ENCODE data around the gene TWF2.

DNA sequence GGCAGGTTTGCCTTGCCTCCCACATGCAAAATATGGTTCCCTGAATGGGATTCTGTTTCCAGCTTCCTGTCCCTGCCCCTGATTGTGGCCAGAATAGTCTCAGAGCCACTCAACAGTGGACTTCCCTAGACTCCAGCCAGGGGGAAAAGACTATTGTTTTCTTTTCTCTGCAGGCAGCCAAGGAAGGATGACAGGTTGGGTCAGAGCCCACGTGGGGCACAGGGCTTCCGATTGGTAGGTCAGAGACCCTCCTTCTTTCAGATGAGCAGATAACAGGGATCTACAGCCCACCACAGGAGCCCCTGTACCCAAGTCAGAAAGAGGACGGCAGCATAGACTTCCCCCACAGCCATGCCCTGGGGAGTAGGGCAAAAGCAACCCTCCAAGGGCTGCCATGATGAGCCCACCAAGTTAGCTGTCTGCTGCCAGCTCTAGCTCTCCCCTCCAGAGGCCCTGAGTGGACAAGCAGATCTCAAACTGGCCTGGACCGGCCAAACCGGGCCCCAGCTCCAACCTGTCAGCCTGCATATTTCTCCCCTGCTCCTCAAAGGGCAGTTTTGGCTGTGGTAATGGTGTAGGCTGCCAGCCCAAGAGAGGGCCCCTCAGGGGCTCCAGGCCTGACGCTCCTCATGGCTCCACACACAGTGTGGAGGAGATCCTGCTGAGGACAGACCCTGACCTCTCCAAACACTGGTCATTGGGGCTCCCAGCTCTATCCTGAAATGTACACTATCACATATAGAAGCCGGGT lies 6.3 kb downstream of the TLR9 start:
- PRO-cap, 2 experiments: no peak in any of the 2 experiments

- PRO-cap, 2 experiments: no peak in any of the 2 experiments
These were observed 708 bp downstream of the TWF2 start for GRCh38 chr3:52238125-52238774.

DNA sequence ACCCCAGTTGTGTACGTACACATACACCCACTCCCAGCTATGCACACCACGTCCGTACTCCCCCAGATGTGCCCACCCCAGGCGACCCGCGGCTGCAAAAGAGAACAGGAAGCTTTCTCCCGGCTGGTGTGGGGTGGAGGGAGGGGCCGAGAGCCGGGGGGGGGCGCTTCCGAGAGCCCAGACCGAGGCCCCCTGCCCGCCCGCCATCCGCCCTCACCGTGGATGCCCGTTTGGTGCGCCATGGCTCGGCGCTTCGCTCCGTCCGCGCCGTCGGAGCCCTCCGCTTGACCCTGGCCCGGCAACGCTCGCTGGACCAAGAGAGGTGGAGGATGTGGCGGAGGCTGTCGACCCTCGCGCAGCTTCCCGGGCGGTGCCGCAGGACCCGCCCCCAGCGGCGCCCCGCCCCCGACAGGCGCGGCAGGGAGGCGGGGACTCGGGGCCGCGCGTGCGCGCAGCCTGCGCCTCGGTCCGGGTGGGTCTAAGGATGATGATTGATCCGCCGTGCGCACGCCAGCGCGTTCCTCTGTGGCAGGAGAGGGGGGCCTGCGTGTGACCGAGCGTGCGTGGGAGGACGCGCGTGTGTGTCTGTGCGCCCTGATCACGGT lies at the start of gene TWF2:
TWF2 (minus strand) TSS at position 384 of the 605 bp plus-strand sequence.
- PRO-cap, 2 experiments: peak in 2 of 2 experiments; most common plus-strand start position 461 of the sequence (in 2); most common minus-strand start position 384 of the sequence (in 2)

- PRO-cap, 2 experiments: no peak in any of the 2 experiments
These were observed 1.9 kb downstream of the GLYCTK start for GRCh38 chr3:52289245-52290171.

- PRO-cap, 2 experiments: no peak in any of the 2 experiments
These were observed 9.7 kb downstream of the BAP1 start for GRCh38 chr3:52399989-52400662.

GRCh38 chr3:52404975-52405725 lies 4.7 kb downstream of the BAP1 start:
- PRO-cap, 2 experiments: no peak in any of the 2 experiments

DNA sequence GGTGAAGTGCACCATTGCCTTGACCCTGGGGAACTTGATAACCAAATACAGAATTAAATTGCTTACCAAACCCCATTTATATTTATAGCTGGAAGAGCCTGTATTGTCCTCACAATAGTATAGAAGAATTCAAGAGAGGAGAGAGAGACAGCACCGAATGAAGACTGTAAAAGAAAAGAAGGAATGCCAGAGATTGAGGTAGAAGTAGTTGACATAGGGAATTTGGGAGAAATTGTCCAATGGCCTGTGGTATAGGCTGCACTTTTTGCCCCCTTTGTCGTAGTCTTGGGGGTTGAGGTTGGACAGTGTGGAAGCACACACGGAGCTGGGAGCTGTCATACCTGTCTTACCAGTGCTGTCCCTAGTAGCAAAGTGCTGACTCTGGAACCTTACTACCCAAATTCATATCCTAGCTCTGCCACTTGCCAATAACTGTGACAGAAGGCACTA lies 2.3 kb downstream of the PHF7 start:
- PRO-cap, 2 experiments: no peak in any of the 2 experiments

- PRO-cap, 2 experiments: peak in 2 of 2 experiments; most common minus-strand start chr3:52456545 (in 2)
These were observed 960 bp downstream of the NISCH start for GRCh38 chr3:52456055-52457072.

DNA sequence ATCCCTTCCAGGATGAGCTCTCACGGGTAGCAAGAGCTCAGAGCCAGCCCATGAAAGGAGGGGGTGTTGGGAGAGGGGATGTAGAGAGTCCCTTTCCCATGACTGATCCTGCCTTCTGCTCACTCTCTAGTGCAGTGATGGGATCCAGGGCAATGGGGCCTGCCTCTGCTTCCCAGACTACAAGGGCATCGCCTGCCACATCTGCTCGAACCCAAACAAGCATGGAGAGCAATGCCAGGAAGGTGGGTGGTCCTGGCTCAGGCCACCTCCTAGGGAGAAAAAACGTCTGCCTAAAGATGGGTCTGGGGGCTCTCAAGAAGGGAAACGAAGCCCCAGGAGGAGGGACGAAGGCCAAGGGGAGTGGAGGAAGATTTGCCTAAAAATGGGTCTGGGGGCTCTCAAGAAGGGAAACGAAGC lies 13.9 kb downstream of the STAB1 start:
- PRO-cap, 2 experiments: no peak in any of the 2 experiments

- PRO-cap, 2 experiments: no peak in any of the 2 experiments
These were observed 15.2 kb upstream of the GNL3 start for GRCh38 chr3:52670444-52671228.

GRCh38 chr3:52688745-52689183 lies 2.9 kb downstream of the GNL3 start:
- PRO-cap, 2 experiments: no peak in any of the 2 experiments

DNA sequence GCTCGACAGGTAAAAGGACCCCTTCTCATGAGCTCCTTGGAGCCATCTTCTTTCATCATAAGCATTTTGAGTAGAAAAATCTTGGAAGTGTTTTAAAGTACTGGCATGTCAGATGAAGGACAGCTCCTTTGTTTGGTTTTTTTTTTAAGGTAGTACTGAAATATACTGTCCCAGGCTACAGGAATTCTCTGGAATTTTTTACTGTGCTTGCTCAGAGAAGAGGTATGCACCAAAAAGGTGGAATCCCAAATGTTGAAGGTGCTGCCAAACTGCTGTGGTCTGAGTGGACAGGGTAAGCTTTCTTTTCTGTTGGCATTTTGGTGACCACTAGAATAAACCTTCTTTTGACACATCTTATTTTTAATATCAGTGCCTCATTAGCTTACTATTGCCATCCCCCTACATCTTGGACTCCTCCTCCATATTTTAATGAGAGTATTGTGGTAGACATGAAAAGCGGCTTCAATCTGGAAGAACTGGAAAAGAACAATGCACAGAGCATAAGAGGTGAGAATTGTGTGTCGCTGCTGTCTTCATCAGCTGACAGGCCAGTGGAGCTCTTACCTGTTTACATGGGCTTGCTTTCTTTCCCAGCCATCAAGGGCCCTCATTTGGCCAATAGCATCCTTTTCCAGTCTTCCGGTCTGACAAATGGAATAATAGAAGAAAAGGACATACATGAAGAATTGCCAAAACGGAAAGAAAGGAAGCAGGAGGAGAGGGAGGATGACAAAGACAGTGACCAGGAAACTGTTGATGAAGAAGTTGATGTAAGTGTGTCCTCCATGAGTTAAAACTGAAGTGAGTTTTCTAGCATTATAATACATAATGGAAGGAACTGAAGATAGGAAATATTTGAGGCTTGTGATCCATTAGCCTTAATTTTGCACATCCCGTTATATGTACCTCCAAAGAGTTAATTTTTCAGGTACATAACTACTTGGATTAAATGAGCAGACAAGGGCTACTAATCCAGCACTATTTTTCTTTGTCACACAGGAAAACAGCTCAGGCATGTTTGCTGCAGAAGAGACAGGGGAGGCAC lies 7.5 kb downstream of the GNL3 start:
- PRO-cap, 2 experiments: no peak in any of the 2 experiments

- PRO-cap, 2 experiments: no peak in any of the 2 experiments
These were observed 27.0 kb downstream of the NEK4 start for GRCh38 chr3:52743733-52744128.

DNA sequence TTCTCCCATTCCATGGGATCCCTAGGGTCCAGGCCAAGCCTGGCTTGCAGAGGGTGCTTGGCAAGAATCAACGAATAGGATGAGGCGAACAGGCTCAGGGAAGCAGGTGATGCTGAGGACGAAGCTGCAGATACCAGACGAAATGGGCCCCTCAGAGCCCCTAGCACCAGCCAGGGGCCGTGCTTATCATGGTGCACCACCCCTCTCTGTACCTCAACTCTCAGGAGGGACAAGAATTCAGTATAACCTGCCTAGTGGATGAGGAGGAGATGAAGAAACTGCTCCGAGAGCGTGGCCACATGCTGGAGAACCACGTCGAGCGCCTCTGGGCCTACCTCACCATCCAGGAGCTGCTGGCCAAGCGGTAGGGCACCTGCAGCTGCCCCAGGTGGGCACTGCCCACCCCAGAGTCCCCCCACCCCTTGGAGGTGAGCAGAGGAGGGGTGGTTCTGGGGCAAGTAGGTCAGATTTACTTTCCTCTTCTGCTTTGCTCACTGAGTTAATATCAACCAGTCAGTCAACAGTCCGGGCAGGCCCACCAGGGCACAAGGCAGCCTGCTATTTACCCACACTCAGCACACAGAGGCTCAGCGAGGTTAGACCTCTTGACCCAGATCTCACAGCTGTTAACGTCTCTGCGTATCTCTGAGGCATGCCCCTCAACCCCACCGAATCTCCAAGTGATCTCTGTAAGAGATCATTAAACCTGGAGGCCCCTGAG lies 8.4 kb upstream of the ITIH3 start:
- PRO-cap, 2 experiments: no peak in any of the 2 experiments

DNA sequence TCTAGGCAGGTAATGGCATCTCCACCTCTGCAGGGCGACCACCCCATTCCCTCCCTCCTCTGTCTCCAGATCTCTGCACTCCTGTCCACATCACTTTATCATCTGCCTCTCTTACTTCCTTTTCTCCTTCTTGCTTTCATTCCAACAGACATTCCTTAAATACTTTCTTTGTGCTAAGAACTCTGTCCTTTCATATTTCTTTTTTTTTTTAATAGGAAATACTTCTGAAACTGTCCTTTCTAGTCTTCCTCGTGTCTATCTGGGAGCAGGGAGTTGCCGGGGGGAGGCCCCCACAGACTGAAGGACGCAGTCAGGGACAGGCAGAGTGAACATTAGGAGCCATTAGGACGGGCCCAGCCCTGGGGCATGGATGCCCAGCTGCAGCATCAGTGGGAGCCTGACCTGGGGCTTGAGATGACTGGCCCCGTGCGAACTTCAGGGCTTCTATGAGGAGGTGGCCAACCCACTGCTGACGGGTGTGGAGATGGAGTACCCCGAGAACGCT lies 7.4 kb downstream of the ITIH3 start:
- PRO-cap, 2 experiments: no peak in any of the 2 experiments

- PRO-cap, 2 experiments: no peak in any of the 2 experiments
These were observed 13.9 kb upstream of the MUSTN1 start for GRCh38 chr3:52848511-52849268.

DNA sequence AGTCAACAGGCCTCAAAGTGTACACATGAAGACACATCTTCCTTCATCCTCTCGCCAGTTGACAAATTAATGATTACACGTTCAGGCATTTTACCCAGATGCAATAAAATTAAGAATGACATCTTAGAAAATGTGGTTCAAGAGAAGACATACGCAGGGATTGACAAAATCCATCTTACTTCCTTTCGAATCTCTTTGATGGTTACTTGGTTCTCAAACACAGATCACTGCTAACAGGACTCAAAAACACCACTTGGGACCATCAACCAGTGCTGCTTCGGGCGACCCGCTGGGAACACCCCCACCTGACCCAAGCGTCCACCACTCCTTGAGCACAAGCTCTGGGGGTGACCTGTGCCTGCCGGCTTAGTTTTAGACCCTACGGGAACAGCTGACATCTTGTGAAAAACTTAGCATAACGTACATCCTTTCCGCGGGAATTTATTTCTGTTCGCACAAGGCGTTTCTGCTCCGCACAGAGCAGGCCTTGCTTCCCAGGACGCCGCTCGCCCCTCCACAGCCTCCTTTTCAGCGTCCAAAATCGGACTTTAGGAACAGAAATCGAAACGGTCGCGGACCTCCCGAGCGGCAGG lies 1.3 kb downstream of the SFMBT1 start:
- PRO-cap, 2 experiments: no peak in any of the 2 experiments

DNA sequence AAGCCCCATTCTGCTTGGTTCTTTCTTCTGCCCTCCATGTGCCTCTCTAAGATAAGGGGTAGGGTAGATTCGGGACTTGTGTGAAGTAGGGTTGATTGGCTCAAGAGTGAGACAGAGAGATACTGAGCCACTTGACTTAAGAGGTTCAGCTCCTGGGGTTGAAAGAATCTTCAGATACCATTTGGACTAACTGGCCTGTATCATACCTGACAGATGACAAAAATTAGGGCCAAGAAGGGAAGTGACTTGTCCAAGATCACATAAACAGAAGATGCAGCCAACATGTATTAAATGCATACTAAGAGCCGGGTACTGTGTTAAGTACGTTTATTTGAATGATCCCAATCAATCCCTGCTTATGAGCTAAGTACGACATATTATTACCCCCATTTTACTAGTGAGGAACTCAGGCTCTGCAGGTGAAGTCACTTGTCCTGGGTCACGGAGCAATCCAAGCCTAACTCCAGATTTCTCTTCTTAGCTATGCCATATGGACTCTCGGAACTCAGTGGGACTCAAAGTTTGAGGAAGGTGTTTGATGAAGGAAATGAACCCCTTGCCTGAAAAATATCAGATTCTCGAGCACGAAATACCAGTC lies 693 bp downstream of the RFT1 start:
- PRO-cap, 2 experiments: no peak in any of the 2 experiments

DNA sequence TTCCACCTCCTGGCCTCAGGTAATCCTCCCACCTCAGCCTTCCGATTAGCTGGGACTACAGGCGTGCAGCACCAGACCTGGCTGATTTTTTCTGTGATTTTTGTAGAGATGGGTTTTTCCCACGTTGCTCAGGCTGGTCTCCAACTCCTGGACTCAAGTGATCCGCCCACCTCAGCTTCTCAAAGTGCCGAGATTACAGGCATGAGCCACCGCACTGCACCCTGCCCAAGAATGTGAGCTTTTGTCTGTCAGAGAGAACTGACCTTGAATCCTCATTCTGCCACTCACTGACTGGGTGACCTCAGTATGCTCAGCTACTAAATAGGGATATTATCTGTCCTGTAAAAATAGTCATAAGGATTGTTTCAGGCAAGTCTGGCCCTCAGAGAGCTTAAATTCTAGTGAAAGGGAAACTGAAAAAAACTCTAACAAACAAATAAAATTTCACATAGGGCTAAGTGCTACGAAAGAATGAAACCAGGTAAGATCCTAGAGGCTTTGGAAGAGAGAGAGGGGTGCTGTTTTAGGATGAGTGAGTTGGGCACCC lies 2.1 kb upstream of the RFT1 start:
- PRO-cap, 2 experiments: no peak in any of the 2 experiments

GRCh38 chr3:53155610-53156283 lies 5.3 kb upstream of the PRKCD start:
- PRO-cap, 2 experiments: no peak in any of the 2 experiments